Hepatocyte (in vitro differentiated cells and primary cell): ENCODE measurements around a stretch of chr6.

DNA sequence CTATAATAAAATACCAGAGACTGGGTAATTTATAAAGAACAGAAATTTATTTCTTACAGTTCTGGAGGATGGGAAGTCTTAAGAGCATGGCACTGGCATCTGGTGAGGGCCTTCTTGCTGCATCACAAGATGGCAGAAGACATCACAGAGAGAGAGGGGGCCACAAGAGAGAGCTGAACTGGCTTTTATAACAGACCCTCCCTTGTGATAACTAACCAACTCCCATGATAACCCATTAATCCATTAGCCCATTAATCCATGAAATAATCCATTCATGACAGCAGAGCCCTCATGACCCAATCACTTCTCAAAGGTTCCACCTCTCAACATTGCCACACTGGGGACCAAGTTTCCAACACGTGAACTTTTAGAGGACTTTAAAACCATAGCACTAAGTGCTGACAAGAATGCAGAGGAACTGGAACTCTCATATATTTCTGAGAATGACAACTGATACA, 11.5 kb upstream of the FAM50B start:
- RAMPAGE, long total RNA, result no peak
- RRBS, result no CpG with 5 or more reads among the region's 1 CpG

DNA sequence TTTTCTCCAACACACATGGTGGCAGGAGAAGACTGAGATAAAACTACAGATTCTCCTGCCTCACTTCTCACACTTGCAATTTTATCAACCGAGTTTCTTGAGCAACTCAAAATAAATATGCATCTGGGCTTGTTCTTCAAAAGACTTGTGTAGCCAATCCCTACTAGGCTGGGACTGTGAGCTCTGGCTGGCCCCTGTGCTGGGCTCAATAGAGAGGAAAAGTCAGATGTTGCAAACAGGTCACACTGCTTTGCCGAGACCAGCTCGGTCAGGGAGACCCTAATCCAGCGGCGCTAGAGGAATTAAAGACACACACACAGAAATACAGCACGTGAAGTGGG, 32.5 kb downstream of the FAM50B start:
- RAMPAGE, long total RNA, result no peak
- RRBS, result no CpG with 5 or more reads among the region's 6 CpGs

GRCh38 chr6:3908648-3909640, 59.8 kb downstream of the FAM50B start:
- RAMPAGE, long total RNA, result no peak
- RRBS, result no CpG with 5 or more reads among the region's 15 CpGs

DNA sequence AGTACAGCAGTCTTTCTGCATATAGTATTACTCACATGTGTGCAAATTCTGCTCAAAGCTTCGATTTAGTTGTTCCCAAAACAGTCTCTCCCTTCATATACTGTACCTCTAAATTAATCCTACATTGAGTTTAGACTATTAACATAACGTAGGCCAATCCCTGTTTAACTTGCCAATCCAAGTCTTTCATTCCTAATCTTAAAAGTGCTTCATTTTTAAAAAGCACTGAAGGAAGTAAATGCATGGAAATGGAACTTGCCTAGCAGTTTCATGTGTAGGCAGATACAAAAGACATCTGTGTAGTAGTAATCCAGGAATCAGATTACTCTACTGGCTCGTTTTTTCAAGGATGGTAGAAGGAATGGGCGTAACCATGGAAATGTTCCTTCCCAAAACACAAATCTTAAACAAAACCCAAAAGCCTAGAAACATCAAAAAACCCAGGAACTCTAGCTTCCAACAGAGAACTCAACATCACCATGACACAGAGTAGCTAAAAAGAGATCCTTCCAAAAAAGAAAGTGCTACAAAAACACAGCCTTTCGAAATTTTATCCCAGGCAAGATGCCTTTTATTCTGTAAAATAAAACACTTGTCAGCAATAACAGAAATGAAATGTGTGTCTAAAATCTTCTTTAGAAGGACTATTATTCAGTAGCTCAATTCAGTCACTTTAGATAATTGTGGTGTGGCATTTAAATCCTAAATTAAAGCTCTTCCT, 24.0 kb upstream of the PRPF4B start:
- RAMPAGE, long total RNA, result no peak
- RRBS, result no CpG with 5 or more reads among the region's 5 CpGs

GRCh38 chr6:4155770-4156215, 20.4 kb upstream of the ECI2 start:
- RAMPAGE, long total RNA, result no peak
- RRBS, result no CpG with 5 or more reads among the region's 5 CpGs

DNA sequence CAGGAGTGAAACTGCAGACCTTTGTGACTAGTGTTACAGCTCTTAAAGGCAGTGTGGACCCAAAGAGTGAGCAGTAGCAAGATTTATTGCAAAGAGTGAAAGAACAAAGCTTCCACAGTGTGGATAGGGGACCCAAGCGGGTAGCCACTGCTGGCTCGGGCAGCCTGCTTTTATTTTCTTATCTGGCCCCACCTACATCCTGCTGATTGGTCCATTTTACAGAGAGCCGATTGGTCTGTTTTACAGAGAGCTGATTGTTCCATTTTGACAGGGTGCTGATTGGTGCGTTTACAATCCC, 55.3 kb upstream of the ECI2 start:
- RAMPAGE, long total RNA, result no peak
- RRBS, result no CpG with 5 or more reads among the region's 4 CpGs

GRCh38 chr6:4489379-4489943, 286.7 kb upstream of the CDYL start:
- RAMPAGE, long total RNA, result no peak
- RRBS, result no CpG with 5 or more reads among the region's 4 CpGs

GRCh38 chr6:4606863-4607916, 169.0 kb upstream of the CDYL start:
- RAMPAGE, long total RNA, result no peak
- RRBS, result no CpG with 5 or more reads among the region's 20 CpGs

DNA sequence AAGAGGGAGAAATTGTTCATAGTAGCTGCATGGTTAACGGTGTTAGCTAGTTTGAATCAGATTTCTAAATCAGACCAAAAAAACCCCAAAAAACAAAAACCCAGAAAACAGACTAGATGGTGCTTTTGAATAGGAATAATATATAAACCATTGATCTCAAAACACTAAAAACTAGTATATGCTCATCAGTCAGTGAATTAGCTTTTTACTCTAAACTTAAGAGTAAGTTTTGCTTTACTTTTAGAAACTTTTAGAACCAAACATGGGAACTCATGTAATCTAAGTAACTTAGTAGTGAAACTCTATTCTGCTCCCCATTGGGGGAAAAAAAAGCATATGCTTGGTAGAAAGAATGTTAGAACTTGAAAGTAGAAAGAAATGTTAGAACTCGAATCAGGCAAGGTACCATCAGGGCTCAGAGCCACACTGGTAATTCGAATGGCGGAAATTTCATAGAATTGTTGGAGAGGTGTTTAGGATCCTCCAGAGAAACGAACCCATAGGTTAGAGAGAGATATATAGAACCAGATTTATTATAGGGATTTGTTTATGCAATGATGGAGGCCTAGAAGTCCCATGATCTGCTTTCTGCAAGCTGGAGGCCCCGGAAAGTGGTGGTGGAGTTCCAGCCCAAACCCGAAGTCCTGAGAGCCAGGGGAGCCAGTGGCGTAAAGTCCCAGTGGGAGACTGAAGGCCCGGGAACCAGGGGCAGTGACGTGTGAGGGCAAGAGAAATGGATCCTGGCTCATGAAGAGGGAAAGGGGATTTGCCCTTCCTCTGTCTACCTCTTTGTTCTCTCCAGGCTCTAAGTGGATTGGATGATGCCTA, 29.0 kb downstream of the CDYL start:
- RAMPAGE, long total RNA, result no peak
- RRBS, result 93% methylated on average over 4 of the region's 10 CpGs

DNA sequence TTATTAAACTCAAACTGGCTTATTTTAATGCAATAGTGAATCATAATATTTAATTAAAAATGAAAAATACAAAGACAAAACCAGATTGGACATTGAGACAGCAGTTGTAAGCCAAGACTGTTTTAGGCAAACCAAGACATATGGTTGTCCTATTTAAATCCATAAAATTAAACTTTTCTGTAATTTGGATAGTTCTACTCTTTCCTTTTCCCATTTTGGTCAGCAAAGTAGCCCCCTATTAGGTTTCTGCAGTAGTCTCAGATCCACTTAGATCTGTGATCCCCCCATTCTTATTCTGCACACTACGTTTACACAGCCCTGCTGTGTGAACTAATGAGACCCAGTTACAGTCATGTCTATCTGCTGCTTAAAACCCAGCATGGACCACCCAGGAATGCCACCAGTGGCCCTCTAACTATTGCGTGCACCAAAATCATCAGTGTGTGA, 70.5 kb downstream of the CDYL start:
- RAMPAGE, long total RNA, result no peak
- RRBS, result no CpG with 5 or more reads among the region's 2 CpGs

DNA sequence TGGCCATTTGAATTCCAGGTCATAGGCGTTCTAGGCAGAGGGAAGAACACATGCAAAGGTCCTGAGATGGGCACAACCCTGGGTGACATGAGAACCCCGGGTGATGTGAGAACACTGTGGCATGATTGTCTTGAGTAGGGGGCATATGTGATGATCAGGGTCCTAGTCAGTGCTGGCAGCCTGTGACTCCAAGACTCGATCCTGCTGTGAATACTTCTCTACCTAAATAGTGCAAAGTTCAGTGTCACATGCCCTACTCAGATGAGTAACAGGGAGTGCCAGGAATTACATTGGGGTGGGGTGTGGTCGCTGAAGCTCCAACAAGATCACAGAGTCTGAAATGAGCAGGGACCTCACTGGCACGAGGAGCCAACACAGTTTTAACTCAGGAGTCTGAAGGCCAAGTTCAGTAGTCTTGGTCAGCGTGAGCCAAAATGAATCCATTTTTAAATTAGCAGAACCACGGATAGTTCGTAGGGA, 72.4 kb downstream of the RPP40 start:
- RAMPAGE, long total RNA, result no peak
- RRBS, result no CpG with 5 or more reads among the region's 8 CpGs

GRCh38 chr6:4951925-4952546, 51.8 kb downstream of the RPP40 start:
- RAMPAGE, long total RNA, result no peak
- RRBS, result no CpG with 5 or more reads among the region's 19 CpGs

DNA sequence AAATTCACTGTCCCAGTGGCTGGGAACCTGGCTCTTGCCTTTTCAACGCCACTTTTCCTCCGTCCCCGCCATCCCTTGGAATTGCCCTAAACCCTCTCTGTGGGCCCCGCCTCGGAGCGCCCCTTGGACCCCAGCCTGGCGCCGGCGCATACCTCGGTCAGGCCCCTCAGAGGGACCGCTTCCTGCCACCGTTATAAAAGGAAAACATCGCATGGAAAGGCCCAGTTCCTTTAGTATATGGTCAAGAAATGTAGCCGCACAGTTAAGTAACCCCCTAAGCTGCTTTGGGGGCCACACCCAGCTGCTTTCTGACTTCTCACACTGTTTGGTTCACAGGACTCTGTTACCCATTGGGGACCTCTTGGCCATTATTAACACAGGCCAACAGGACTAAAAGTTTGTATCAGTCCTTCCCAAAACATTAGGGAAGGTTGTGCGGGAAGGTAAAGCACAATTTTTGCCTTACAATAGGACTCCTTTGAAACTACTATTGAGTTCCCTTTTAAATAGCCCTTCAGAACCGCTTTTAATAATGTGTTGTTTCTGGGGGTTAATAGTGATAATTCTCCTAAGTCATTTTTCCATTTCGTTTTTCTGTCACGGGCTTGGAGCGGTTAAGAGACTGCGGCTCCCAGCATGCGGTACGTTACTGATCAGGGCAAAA, 506 bp upstream of the RPP40 start:
- RAMPAGE, long total RNA, result no peak
- RRBS, result no CpG with 5 or more reads among the region's 22 CpGs

- RAMPAGE, long total RNA, result no peak
- RRBS, result 4% methylated on average over 4 of the region's 26 CpGs
Observed at GRCh38 chr6:5026191-5026913, 22.5 kb upstream of the RPP40 start.

GRCh38 chr6:5077369-5077719, 7.8 kb upstream of the PPP1R3G start:
- RAMPAGE, long total RNA, result no peak
- RRBS, result no CpG with 5 or more reads among the region's 5 CpGs

- RAMPAGE, long total RNA, result no peak
- RRBS, result 38% methylated on average over 15 of the region's 59 CpGs
Observed at GRCh38 chr6:5086269-5086898, 1.2 kb downstream of the PPP1R3G start.

- RAMPAGE, long total RNA, result no peak
- RRBS, result no CpG with 5 or more reads among the region's 10 CpGs
Observed at GRCh38 chr6:5108012-5108569, 22.9 kb downstream of the PPP1R3G start.

DNA sequence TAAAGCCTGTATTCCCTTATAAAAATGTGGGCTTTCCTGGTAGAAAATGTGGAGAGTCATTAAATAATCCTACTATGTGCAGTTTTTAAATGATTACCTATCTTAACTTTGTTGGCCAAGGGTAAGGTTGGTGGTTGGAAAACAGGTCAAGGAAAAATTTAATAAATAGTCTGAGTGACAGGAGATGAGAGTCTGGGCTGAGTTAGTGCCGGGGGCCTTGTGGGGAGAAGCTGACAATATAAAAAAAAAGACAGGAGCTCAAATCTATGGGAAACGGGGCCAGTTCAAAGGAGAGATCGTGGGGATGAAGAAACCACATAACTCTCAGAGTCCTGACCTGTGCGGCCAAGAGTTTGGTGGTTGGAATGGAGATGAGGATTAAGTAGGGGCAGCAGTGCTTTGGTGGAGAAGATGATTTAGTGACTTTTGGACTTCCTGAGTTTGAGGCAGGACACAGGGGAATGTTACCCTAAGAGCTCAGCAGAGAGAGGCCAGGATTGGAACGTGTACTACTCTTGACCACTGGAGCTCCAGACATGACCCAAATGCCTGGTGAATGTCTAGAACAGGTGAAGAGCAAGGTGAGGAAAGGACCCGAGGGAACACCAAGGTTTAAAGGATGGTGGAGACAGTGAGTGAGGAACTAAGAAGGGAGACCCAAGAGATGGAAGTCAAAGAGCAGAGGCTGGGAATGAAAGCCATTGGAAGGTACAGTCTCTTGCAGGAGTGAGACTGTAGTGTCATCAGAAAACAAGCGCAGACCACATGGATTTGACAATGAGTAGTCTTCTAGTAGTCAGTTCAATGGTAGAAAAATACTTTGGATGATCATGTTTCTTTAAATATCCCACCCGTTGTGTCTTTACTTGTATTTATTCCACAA, 368.5 kb downstream of the FARS2 start:
- RAMPAGE, long total RNA, result no peak
- RRBS, result no CpG with 5 or more reads among the region's 8 CpGs

DNA sequence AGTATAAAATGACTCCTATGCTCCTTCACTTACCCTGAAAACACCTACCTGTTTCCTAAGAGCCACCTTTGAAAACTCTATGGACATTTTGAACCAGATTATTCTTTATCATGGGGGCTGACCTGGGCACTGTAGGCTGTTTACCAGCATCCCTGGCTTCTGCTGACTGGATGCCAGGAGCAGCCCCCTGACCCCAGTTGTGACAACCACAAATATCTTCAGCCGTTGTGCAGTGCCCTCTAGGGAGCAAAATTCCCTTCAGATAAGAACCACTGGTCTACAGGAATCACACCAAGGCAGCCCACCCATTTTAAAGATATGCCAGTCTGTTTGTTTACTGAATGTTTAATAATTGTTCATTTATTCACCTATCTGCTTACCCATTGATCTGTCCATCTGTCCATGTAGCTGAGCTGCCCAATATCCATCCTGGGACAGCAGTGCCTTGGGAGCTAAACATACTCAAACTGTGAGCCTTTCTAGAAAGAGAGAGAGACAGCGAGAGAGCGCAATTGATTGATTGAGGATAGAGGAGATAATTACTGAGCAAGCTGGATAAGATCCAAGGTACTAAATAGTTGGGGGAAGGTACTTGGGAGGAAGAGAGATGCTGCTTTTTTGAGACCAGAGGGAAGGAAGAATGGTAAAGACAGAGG, 276.8 kb downstream of the NRN1 start:
- RAMPAGE, long total RNA, result no peak
- RRBS, result no CpG with 5 or more reads among the region's 3 CpGs

DNA sequence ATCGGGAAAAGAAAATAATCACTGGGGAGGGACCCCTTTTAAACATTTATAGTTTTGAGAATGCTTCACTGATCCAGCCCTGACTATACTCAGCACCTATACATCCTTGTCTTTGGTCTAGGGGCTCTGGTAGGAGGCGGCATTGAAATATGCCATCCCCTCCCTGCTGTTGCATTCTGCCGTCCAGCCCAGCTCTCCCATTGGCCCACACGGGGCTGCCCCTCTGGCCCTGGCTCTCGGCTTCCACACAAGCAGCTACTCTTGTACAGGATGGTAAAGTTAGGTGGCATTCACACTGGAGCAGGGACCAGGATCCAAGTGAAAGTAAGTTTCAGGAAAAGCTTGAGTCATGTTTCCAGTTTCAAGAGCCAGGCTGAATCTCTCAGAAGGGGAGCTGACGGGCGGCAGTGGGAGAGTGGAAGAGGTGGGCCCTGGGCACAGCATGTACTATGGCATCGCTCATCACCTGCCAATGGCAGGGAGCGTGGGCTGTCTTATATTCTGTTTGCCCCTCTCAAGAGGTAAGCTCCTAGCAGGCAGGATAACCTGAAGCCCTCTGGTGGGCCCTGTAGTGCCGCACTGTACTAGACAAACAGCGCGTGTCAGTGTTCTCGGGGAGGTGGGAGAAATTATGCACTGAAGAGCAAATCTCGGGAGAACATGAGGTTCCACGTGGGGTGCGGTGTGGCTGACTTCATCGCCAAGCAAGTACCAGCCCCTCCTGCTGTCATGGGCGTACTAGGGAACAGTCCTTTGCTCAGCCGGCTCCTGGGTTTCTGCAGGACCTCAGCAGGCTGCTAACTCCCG, 241.5 kb downstream of the NRN1 start:
- RAMPAGE, long total RNA, result no peak
- RRBS, result 75% methylated on average over 1 of the region's 20 CpGs